Airway epithelial cell (primary cell): ENCODE measurements around a stretch of chr17.

GRCh38 chr17:83105312-83105824 is 26.0 kb downstream of the METRNL start:
- RAMPAGE, long total RNA: no peak

- RAMPAGE, long total RNA: no peak
Measured at GRCh38 chr17:83111418-83112302, 32.3 kb downstream of the METRNL start.

DNA sequence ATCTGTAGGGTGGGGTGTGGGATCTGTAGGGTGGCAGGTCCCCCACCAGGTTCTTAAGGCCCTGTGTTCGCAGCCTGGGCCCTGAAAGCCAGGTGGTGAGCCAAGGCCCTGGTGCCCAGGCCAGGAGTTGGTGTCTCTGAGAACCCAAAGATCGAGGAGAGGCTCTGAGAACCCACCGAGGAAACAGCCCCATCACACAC is 48.3 kb downstream of the METRNL start:
- RAMPAGE, long total RNA: no peak

DNA sequence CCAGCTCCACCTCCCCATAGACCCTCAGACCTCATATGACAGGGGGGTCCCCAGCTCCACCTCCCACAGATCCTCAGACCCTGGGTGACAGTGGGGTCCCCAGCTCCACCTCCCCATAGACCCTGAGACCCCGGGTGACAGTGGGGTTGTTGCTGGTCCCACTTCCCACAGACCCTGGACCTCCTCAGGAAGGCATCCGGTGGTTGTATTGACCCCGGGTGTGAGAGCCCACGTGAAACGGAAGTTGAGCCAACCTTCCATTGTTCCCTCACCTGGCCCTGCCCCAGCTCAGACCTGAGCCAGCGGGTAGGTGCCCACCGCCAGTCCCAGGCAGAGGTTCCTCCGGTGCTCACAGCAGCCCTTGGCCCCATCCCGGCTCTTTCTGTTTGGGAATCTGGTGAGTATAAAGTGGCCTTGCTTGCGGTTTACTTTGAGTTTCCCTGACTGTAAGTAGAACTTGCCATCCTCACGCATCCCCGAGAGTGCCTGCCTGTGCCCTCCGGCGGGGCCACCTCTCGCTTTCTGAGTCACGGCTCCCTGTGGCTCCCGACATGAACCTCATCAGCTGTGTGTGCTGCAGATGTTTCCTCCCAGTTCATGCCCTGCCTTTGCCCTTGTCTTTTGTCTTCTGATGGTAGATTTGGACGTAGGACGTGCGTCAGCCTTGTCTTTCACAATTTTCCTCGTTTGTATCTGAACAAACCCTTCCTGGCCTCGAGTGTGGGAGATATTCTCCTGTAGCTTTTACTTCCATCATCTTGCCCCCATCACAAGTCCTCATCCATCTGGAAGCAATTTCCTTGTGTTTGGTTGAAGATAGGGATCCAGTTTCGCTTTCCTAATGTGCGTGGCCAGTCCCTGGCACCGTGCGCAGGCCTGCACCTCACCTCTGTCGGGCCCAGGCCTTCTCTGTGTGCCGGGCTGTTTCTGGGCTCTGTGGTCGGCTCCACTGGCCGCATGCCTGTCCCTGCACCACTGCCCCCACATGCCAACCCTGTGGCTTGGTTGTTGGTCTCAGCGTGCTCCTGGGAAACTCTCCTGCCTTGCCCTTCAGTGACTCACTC is 75.9 kb downstream of the METRNL start:
- RAMPAGE, long total RNA: no peak

- RAMPAGE, long total RNA: no peak
Measured at GRCh38 chr17:83195637-83196442, 116.4 kb downstream of the METRNL start.